Mesenteric fat pad (tissue), 1 donor: ENCODE measurements around the genes LRCH4, GIGYF1, EPHB4 and ACHE.

GRCh38 chr7:100563833-100564228, 9.9 kb downstream of the SAP25 start:
- PRO-cap = no peak

DNA sequence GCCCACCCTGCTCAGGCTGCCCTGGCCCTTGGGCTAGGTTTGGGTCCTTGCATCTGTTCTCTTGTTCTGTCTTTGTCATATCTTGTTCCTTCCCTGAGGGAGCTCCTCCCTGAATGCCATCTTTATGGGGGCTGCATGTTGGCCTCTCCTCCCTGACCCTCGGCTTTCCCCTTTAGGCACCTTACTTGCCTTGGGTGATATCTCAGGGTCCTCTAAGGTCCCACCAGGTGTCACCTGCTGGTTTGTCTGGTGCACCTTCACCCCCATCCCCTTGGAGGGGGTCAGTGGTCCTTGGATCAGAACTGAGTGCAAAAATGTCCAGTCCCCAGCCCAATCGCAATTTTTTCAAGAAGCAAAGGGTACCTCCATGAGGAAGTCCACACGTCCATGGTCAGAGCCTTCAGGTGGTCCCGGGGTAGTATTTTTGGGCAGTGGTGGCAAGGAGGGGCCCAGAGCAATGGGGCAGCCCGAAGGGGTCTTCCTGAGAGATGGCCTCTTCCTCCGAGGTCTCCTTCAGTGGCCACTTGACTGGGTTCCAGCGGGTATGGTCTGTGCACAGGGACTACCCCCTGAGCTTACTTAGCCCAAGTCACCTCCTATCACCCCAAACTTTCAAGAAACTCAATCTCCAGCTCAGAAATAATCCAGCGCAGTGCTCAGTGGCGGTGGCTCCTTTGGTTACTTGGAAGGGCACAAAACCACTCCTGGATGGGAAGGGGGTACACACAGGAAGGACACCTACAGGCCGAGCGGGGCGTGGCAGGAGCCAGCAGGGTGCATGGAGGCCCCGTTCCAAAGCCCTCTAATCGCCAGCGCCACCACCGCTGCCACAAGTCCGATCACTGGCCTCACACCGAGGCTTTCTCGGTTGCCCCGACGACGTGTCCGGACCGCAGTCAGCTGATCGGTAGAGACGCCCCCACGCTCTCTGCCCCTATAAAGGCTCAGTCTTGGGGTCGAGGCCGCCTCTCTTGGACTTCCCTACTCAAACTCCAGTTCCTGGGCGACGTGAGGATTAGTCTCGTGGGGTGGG, 4.6 kb downstream of the SAP25 start:
- PRO-cap = no peak

- PRO-cap = unidirectional peak, minus-strand start at chr7:100586129
Observed at GRCh38 chr7:100586023-100586246, at the start of gene LRCH4. Gene LRCH4 (minus strand): TSS chr7:100586129.

GRCh38 chr7:100626084-100627433, 14.2 kb downstream of the MOSPD3 start:
- PRO-cap = no peak

DNA sequence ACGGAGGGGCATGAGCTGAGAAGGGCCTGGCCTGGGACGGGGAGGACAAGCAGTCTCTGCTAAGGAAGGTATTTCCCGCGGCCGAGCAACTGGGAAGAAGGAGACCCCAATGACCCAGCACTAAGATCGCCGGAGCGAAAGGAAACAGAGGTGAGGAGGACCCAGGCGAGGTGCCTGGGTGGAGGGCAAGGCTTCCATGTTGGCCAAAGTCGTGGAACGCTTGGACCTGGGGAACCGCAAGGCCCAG, 776 bp downstream of the GIGYF1 start:
- PRO-cap = no peak

DNA sequence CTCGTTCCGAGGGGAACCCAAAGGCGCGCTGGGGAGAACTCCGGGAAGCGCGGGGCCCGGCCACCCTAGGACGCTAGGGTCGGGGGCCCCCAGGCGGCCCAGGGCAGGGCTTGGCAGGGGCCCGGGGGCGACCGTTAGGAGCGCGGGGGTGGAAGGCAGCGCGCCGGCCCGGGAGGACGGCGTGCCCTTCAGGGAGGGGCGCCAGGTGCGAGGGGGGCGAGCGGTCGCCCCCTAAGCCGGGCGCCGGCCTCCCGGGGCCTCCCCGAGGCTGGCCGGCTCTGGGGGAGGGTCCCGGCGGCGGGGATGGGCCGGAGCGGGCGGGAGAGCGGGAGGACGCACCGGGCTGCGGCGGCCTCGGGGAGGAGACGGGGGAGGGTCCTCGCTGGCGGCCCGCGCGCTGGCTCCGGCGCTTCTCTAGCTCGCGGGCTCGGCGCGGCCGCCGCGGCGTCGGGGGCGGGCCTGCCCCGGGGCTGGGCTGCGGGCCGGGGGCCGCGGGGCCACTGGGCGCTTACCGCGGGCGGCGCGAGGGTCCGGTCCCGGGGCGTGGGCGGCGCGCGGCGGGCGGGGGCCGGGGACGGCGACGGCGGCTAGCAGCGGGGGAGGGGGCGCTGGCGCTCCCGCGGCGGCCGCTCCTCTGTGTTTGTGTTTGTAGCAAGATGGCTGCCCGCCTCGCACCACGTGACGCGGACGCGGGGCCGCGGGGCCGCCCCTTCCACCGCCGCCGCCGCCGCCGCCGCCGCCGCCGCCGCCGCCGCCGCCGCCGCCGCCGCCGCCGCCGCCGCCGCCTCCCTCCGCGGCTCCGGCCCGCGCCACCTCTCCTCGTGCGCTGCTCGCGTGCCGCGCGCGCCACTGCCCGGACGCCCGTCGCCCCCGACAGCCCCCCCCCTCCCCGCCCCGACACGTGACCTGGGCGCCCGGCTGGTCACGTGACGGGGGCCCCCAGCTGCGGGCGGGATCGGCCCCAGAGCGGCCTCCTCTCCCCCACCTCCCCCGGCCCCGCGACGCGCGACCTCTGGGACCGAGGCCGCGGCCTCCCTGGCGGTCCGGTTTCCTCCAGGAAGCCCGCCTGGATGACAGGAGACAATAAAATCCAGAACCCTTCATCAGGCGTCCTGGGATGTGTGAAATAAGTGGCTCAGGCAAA, at the start of gene GIGYF1:
TSS of gene GIGYF1 (minus strand) at position 653 of the 1,144 bp plus-strand sequence.
- PRO-cap = unidirectional peak, minus-strand start at position 648 of the sequence; unidirectional peak, minus-strand start at position 875 of the sequence

- PRO-cap = unidirectional peak, minus-strand start at chr7:100827523
Observed at GRCh38 chr7:100827333-100828341, at the start of gene EPHB4. Gene EPHB4 (minus strand): TSS chr7:100827523.

- PRO-cap = no peak
Observed at GRCh38 chr7:100865545-100865901, 1.7 kb upstream of the TRIP6 start.

GRCh38 chr7:100879697-100880348, 4.9 kb downstream of the SRRT start:
- PRO-cap = no peak

GRCh38 chr7:100895436-100896477, at the start of gene ACHE:
Gene ACHE (minus strand): TSS chr7:100895888.
- PRO-cap = bidirectional peak, plus-strand start at chr7:100896051, minus-strand start at chr7:100895888

- PRO-cap = no peak
Observed at GRCh38 chr7:100950739-100951014, 1.3 kb downstream of the MUC3A start.

DNA sequence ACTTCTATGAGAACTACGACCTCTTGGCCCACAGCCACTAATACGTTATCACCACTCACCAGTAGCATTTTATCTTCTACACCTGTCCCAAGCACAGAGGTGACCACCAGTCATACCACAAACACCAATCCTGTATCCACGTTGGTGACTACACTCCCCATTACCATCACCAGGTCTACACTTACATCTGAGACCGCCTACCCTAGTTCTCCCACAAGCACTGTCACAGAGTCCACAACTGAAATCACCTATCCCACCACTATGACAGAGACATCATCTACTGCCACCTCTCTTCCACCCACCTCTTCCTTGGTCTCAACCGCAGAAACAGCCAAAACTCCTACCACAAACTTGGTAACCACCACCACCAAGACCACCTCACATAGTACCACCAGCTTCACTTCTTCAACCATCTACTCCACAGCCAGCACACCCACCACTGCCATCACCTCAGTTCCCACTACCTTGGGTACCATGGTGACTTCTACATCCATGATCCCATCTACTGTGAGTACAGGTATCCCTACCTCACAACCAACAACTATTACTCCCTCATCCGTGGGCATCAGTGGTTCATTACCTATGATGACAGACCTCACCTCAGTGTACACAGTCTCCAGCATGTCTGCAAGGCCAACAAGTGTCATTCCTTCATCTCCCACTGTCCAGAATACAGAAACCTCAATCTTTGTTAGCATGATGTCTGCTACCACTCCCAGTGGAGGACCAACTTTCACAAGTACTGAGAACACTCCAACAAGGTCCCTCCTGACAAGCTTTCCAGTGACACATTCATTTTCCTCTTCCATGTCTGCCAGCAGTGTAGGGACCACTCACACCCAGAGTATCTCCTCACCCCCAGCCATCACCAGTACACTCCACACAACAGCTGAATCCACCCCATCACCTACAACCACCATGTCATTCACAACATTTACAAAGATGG, 6.9 kb downstream of the MUC3A start:
- PRO-cap = no peak

- PRO-cap = no peak
Observed at GRCh38 chr7:101003962-101004323, 15.9 kb upstream of the MUC17 start.

DNA sequence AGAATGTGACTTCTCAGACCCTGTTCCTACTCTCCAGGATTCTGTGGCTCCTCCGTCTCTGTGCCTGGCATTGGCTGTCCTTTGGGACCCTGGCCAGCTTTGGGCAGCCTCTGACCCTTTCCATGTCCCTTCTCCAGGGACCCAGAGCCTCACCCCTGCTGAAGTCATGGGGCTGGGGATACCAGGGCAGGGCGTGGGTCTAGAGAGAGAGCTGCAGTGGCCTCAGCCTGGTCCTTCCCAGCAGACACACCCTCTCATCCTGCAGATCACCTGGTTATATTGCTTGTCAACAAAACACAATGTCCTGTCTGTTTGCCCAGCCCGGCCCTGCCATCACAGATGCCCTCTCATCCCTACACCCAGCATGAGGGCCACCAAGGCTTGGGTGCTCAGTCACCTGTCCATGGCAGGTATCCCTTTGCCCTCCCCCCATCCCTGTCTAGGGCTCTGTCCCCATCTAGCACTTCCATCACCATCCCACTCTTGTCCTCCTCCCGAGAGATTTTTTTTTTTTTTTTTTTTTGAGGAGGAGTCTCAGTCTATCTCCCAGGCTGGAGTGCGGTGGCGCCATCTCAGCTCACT, 1.9 kb downstream of the MUC17 start:
- PRO-cap = no peak

DNA sequence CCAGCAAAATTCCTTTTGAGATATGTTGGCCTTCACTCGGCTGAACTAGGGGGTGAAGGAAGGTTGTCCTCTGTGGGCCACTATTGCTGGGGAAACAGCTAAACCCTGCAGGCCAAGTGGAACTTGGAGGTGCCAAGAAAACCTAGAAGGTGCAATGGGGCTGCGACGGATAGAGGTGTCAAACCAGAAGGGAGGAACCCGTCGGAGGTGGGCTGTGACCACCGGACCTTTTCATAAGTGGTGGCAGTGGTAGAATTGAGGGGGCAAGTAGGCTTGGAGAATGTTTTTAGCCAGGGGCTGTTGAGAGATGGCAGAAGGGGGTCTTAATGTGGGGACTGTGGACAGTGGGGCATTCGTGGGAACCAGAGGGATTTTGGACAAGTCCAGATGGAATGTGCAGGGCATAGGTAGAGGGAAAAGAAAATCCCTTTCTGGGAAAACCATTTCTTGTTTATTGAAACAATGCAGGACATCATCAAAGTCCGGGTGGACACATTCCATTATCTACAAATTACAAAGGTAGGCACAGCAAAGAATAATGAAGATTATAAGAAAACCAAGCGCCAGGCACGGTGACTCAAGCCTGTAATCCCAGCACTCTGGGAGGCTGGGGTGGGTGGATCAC, 5.7 kb downstream of the TRIM56 start:
- PRO-cap = no peak

DNA sequence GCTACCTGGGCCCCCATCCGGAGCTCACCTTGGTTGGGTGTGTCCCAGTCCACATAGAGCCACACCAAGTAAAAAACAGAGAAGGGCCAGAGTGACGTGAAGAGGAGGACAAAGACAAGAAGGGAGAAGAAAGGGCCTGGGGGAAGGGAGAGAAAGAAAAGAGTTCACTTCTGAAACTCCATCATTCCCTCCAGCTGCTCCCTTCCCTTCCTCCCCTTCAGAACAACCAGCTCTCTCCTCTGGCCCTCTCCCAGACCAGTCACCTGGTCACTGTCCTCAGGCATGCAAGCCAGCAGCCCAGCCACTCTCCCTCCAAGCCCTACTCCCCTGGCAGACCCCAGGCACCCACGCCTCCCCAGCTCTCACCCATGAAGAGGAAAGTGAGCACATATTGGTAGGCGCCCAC, 453 bp downstream of the MOGAT3 start:
- PRO-cap = no peak

DNA sequence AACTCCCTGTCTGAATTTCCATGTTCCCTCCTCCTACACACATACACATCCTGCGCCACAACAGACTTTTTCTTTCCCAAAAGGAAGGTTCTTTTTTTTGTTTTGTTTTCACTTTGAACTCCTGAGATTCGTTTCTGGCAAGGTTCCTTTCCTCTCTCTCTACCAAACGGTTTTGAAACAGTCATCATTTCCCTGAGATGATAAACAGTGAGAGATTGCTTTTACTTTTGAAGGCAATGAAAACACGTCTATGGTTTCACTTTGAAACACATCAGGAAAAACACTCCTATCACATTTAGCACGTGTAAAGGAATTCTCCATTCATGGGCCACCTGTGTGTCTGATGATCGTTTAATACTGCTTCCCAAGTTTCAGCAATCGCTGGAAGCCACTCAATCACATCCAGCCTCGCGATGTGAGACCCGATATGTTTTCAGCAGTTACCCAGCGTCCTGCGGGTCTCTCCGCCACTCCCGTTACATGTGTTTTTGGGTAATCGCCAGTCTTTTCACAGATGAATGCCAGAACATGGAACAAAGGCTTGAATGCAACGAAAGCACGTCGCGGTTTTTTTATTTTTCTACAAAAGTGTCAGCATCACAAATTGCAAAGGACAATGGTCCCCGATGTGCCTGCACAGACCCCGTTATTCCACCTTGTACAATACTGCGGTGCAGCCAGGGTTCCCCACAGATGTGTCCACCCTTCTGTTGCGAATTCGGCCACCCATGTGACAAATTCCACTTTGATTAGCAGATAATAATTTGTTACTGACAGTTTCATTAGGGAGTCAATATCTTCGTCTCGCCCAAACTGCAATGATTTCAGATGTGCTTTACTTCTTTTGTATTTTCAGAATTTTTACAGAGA, 62.7 kb upstream of the CUX1 start:
- PRO-cap = no peak

- PRO-cap = no peak
Observed at GRCh38 chr7:101832096-101832501, 14.7 kb downstream of the CUX1 start.

GRCh38 chr7:101857400-101857560, 39.9 kb downstream of the CUX1 start:
- PRO-cap = no peak

GRCh38 chr7:101869350-101869997, 52.0 kb downstream of the CUX1 start:
- PRO-cap = no peak